ENCODE measurements around the gene CCDC50.

- RRBS, 2 experiments = no CpG with 5 or more reads among the region's 6 CpGs
Measured at GRCh38 chr3:188240485-188240876, 86.5 kb downstream of the LPP start.

GRCh38 chr3:188248883-188249542 is 95.1 kb downstream of the LPP start:
- RRBS, 2 experiments = no CpG with 5 or more reads among the region's 8 CpGs

DNA sequence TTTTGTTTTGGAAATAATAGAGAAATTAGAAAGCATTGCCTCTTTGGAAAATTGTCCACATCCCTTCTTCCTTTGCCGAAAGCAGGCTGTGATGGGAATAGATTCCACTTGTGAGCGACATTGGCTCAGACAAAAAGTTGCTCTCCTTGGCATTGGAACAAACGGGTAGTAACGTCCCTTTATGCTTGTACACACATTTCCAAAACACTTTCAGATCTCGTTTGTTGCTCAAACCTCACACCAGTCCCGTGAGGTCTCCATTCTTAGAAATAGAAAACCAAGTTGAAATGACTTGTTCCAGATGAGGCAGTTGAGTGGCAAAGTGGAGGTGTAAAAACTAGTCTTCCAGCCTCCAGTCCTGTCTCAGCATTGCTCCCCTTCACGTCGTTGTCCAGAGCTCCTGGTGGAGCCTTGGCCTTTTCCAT is 134.2 kb downstream of the LPP start:
- RRBS, 2 experiments = no CpG with 5 or more reads among the region's 8 CpGs

GRCh38 chr3:188298975-188299729 is 145.2 kb downstream of the LPP start:
- RRBS, 2 experiments = no CpG with 5 or more reads among the region's 14 CpGs

- RRBS, 2 experiments = no CpG with 5 or more reads among the region's 2 CpGs
Measured at GRCh38 chr3:188653989-188654341, 500.0 kb downstream of the LPP start.

DNA sequence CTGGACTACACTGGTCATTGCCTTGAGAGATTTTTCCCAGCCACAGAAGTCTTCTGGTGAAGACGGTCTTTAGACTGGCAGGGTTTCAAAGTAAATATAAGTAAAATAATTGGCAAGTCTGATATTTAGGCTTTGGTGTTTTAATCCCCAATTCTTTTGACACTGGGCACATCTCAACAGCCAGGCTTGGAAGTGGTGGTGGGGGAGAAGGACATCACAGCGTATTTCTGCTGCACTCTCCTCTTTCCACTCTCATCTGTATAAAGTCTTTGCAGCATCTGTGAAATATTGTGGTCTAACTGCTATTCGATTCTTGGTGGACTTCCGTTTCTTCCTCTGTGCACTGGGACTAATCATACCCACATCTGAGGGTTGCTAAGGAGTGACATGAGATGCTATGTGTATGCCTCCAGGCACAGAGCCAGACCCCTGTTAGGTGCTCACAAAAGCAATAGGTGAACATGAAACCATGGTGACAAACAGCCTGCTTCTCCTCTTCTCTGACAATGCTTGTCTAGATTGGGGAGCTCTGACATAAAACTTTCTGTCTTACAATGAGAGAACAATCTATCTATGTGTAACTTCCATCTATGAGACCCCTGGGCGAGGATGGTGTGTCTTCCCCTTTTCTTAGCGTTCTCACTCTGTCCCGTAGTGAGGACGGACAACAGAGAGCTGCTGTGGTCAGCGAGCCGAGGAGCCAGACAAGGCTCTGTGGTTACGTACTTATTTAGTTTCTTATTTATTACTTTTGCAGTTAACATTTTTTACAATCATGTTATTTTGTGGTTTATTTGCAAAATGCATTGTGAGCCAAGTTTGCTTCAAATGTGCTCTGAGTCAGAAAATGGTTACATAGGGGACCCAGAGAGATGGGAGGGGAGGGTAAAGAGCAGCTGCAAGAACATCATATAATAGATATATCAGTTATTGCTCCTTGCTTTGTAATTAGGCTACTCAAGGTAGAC is 196.8 kb upstream of the TPRG1 start:
- RRBS, 2 experiments = no CpG with 5 or more reads among the region's 11 CpGs

DNA sequence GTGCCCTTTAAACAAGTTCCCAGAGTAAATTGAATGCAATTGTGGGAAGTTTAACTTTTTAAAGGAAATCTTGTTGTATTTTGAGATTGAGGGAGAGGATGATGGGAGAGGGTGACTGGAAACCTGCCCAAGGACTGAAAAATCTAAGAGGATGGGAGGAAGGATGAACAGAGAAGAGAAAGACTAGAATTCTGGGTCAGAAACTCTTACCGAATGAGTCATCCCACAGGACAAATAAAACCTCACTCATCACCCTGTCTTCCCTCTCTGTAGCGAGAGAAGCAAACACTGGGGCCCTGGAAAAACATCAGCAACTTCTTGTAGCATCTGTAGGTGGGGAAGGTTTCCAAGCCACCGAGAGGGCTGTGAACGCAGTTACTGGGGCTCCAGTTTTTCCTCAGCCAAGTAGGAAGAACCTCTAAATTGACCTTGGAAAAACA is 193.1 kb upstream of the TPRG1 start:
- RRBS, 2 experiments = no CpG with 5 or more reads among the region's 4 CpGs

DNA sequence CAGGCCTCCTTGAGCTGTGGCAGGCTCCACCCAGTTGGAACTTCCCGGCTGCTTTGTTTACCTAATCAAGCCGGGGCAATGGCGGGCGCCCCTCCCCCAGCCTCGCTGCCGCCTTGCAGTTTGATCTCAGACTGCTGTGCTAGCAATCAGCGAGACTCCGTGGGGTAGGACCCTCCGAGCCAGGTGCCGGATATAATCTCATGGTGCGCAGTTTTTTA is 149.1 kb upstream of the TPRG1 start:
- RRBS, 2 experiments = no CpG with 5 or more reads among the region's 11 CpGs

DNA sequence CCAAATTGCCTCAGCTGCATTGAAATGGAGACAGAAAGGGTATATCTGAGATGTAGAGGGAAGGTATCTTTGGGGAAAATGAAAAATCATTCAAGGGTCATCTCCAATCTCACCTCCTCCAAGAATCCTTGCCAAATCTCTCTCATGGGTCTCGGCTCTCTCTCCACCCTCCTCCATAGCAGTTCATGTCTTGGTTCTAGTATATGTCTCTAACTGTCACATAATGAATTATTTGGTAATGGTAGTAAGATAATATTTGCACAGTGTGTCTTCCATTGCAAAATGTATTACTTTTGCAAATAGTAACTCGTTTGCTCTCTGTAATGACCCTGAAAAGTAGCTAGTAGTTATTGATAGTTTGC is 71.5 kb upstream of the TPRG1 start:
- RRBS, 2 experiments = no CpG with 5 or more reads among the region's 2 CpGs

GRCh38 chr3:189293167-189293777 is 121.5 kb downstream of the TPRG1 start:
- RRBS, 2 experiments = no CpG with 5 or more reads among the region's 2 CpGs

- RRBS, 2 experiments = no CpG with 5 or more reads among the region's 7 CpGs
Measured at GRCh38 chr3:189309434-189310258, 137.9 kb downstream of the TPRG1 start.

DNA sequence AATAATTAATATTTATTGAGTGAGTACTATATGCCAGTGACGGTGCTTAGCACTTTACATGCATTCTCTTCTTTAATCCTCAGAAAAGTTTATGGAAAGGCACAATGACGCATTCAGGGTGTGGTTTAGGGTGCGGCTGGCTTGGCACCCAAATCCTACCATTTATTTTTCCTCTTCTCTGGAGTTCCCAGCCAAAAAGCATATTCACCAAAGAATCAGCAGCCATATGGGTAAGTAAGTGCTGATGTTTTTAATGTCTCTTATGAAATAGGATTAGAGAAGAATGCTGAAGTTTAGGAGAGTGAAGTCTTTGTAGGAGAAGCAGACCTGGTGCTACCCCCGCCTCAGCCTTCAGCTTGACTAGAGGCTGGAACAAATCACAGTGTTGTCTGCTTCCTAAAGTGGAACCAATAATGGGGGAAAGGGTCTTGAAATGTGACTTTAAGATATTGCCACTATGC is 140.3 kb upstream of the TP63 start:
- RRBS, 2 experiments = no CpG with 5 or more reads among the region's 4 CpGs

DNA sequence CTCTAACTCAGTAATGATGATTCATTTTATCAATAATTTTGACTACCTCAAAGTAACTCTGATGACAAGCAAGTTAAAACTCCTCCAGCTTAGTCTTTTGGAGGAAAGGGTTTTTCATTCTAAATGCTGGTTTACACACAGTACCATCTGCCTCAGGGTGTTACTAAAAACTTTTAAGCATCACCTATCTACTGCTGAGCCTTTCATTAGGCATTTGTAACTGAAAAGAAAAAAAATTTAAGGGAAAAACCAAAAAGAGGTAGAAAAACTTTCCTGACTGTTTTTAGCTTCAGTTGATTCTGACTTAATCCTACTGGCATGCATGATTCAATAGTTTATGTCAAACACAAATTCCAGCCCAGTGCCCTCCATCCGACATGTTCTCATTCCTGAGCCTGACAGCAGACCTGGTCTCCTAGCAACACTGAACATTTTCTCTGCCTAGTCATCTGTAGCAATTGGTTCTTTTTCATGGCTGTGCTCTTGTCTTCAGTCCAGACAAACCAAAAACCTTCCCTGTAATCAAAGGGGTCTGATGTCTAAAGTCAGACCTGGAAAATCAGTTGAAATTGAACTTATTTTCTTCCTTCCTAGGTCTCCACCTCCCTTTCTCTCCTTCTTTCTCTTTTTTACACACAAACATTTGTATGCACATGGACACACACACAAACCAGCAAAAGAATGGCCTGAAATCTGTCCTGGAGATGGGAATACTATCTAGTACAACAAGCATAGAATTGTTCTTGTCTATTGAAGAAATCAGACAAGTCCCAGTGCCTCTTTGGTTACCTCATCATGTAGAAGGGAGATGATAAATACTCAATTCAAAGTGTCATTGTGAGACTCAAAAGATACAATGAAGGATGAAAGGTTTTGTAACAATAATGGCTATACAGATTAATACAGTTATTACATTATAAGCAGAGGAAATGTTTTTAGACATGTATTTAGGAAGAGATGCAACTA is 43.6 kb downstream of the P3H2 start:
- RRBS, 2 experiments = no CpG with 5 or more reads among the region's 1 CpG

DNA sequence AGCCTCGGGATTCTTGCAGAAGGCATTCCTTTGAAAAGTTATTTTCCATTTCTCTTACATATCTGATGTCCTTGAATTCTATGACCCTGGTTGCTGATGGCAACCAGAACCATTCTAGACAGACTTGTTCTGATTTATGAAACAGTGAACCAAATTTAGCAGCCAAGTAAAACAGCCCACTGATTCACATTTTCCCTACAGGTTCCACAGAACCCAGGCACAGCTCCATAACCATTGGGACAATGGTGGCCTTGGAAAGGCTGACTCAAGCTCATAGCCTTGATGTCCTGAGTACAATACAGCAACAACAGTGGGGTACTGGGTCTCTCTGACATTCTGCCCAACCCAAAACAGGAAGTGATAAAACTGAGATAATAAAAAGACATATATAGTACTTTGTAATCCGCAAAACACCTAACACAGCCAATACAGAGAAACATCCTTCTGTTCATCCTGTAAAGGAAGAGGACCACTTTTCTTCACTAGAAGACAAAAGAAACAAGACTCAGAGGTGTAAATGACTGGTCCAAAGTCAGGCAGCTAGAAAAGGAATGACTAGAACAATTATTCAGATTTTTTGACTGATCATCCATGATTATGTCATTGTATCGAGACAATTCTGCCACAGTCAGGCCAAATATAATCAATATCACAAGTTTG is 26.2 kb downstream of the P3H2 start:
- RRBS, 2 experiments = no CpG with 5 or more reads among the region's 3 CpGs

- RRBS, 2 experiments = 97 to 99% methylated on average over 1 of the region's 8 CpGs
Measured at GRCh38 chr3:190101217-190102145, 19.2 kb downstream of the P3H2 start.

DNA sequence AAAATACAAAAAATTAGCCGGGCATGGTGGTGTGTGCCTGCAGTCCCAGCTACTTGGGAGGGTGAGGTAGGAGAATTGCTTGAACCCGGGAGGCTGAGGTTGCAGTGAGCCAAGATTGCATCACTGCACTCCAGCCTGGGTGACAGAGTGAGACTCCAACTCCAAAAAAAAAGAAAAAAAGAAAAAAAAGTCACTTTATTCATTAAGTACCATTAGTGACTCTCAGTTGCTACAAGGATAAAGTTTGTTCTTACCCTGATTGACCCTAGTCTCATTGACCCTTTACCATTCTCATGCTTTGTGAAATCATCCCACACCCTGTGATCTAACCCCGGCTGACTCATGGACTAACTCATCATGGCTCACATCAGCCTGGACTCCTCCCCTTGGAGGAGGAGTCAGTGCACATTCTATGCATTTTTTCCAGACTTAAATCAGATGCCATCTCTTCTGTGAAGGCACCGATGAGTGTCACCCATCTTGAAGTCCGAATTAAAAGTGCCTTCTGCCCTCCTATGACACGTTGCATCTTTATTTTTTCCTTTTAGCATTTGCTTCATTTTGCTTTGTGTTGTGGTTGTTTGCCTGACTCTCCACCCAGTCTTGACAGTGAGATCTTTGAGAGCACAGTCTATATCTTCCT is 71.9 kb downstream of the IL1RAP start:
- RRBS, 2 experiments = no CpG with 5 or more reads among the region's 6 CpGs

DNA sequence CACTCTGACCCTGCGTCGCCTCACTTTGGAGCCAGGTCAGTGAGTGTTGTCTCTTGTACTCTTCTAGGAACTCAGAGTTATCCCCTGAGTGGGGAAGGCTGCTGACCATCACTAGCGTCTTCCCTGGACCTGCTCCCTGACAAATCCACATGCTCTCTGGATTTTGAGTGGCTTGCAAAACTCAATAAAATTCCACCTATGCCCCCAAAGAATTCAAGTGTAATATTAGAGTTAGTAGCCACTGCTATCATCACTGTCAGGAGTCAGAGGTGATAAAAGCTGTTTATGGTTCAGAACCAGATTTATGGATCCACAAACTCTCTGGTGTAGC is 52.6 kb downstream of the GMNC start:
- RRBS, 2 experiments = no CpG with 5 or more reads among the region's 3 CpGs

GRCh38 chr3:191246105-191246552 is 47.1 kb downstream of the OSTN start:
- RRBS, 2 experiments = no CpG with 5 or more reads among the region's 6 CpGs

DNA sequence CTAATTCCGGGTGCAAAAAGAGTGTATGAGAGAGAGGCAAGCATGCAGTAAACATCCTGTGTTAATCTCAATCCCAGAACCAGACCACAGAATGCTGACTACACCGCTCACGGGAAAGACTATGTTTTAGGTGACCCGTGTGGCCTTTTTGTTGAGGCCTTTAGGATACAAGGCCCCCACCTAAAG is 328 bp upstream of the CCDC50 start:
- RRBS, 2 experiments = no CpG with 5 or more reads among the region's 4 CpGs

DNA sequence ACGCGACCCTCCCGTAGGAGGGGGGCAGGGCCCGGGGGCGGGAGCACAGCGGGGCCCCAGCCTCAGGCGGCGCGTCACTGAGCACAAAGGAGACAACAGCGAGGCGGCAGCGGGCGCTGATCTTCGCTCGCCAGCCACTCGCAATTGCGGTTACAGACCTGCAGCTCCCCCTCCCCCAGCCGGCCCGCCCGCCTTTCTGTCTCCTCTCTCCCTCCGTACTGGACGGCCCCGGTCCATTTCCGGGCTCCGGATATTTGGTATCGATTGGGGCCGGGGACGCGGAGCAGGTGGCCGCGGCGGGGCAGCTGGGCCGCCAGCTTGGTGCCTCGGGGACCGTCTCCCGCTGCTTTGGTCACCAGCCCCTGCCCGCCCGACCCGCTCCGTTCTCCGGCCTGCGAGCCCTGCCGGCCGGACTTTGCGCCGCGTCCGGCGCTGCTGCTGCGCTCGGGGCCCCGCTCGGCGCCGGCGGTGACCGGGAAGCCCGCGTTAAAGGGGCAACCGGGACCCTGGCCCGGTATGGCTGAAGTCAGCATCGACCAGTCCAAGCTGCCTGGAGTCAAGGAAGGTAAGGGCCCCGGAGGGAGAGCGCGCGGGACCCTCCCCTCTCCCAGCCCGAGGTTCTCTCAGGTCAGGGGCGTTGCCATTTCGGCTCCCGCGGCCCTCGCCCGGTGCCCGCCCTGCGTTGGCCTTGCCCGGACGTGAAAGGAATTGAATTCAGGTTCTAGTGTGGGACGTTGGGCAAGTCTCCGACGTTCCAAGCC is at the start of gene CCDC50:
CCDC50 (plus strand) TSS at position 236 of the 761 bp plus-strand sequence.
- RRBS, 2 experiments = 1 to 2% methylated on average over 34 of the region's 80 CpGs